ENCODE measurements around a stretch of chr20.

- PRO-cap, 4 experiments: no peak in any of the 4 experiments
- RAMPAGE, long total RNA, 2 experiments: no peak in any of the 2 experiments
Observed at GRCh38 chr20:50788039-50788801, 6.6 kb upstream of the BCAS4 start.

DNA sequence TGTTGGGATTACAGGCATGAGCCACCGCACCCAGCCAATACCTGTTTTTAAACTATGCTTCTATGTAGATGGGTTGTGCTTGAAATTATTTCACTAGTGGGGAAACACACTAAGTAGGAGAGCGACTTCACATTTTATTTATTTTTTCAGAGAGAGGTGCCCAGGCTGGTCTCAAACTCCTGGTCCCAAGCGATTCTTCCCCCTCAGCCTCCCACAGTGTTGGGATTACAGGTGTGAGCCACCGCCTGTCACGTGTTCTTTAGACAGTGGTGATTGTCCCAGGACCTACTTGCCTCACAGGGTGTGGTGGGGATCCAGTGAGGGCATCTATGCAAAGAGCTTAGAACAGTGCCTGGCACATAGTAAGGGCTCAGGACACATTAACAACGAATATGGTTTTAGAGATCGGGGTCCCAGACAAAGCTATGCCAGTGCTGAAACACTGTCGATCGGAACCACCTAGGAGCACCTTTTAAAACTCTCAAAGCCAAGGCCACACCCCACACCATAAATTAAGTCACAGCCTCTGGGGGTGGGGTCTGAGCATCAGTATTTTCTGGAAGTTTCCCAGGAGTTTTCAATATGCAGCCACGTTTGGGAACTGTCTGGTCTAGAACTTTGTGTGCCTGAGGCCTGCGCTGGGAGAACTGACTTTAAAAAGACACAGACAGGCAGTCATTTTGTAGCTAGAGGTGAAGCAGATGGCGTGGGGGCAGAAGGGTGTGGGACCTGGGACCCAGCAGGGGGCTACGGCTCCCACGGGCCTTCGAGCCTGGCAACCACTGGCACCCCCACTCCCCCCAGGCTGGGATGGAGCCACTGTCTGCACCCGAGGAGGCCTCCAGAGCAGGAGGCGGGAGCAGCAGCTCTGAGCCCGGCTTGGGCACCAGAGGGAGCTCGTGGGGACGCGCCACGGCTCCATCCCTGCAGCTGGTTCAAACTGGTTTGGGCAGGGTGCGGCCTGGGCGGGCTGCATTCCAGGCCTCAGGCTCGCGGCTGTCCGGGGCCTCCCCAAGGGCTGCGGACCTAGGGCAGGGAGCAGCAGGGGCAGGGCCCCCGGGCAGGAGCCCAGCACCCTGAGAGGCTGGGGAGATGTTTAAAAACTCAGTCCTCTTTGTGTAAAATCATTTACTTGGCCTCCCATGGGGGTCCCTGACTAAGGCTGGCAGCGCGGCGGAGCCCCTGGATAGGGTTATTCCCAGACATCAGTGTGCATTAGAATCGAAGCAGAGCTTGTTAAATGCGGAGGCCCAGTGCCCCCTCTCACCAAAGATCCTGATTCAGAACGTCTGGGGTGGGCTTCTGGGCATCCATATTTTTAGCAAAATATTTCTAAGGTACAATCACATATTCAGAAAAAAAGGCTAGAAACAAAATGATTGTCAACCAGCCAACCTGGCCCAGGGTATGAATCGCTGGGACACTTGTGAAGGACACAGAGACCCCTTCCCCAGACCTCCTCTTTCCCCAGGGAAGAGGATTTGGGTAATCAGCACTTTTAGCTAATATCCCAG lies 4.4 kb upstream of the BCAS4 start:
- PRO-cap, 4 experiments: peak in 4 of 4 experiments; most common plus-strand start position 1,014 of the sequence (in 3); most common minus-strand start position 887 of the sequence (in 1)
- RAMPAGE, long total RNA, 2 experiments: no peak in any of the 2 experiments

- PRO-cap, 4 experiments: no peak in any of the 4 experiments
- RAMPAGE, long total RNA, 2 experiments: no peak in any of the 2 experiments
Observed at GRCh38 chr20:50837451-50838206, 42.8 kb downstream of the BCAS4 start.

- PRO-cap, 4 experiments: peak in 2 of 4 experiments; most common minus-strand start chr20:50897252 (in 1)
- RAMPAGE, long total RNA, 2 experiments: no peak in any of the 2 experiments
Observed at GRCh38 chr20:50897118-50897964, 33.9 kb downstream of the ADNP start.

GRCh38 chr20:51393366-51393949 lies 149.1 kb downstream of the NFATC2 start:
- PRO-cap, 4 experiments: no peak in any of the 4 experiments
- RAMPAGE, long total RNA, 2 experiments: no peak in any of the 2 experiments

DNA sequence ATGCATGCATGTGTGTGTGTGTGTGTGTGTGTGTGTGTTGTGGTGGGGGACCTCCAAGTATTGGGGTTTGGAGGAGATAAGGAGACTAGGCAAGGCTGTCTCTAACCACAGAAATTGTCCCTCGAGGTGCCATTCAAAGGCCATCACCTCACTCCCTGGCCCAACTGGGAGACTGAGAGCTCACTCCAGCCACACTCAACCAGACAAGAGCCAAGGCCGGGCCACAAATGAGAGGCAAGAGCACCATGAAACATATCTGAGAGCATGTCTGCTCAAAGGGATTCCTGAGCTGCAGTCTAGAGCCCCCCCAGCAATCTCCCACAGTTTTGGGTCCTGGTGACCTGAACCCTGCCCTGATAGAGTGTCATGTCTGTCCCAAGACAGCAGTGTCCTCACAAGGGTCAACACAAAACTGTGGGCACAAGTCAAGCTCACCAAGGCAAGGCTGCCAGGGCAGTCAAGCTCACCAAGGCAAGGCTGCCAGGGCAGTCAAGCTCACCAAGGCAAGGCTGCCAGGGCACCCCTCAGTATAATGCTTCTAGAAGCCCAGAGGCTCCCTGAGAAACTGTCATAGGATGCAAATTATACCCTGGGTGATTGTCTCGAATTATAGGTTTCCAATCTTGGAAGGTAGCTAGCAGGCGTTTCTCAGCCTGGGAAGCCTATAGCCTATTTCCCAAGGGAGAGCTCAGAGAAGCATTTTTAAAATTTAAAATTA lies 108.6 kb downstream of the NFATC2 start:
- PRO-cap, 4 experiments: no peak in any of the 4 experiments
- RAMPAGE, long total RNA, 2 experiments: no peak in any of the 2 experiments

GRCh38 chr20:51473599-51474542 lies 68.6 kb downstream of the NFATC2 start:
- PRO-cap, 4 experiments: no peak in any of the 4 experiments
- RAMPAGE, long total RNA, 2 experiments: no peak in any of the 2 experiments

GRCh38 chr20:51480471-51481079 lies 61.9 kb downstream of the NFATC2 start:
- PRO-cap, 4 experiments: no peak in any of the 4 experiments
- RAMPAGE, long total RNA, 2 experiments: no peak in any of the 2 experiments

DNA sequence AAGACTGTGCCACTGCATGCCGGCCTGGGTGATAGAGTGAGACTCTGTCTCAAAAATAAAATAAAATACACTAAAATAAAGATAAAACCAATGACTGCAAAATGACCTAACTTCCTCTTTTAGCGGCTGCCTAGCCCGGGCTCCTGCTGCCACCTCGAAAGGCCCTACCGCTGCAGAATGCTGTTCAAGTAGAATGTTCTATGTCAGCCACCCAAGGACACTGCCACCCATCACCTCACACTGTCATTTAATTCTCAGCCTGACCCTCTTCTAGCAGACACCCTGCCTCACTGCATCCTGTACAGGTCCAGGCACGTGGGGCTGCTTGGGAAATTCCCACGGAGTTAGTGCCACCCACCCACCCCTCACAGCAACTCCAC lies 17.4 kb downstream of the NFATC2 start:
- PRO-cap, 4 experiments: no peak in any of the 4 experiments
- RAMPAGE, long total RNA, 2 experiments: no peak in any of the 2 experiments

- PRO-cap, 4 experiments: no peak in any of the 4 experiments
- RAMPAGE, long total RNA, 2 experiments: no peak in any of the 2 experiments
Observed at GRCh38 chr20:51570181-51571186, 28.0 kb upstream of the NFATC2 start.

- PRO-cap, 4 experiments: peak in 3 of 4 experiments; most common plus-strand start chr20:52222300 (in 2)
- RAMPAGE, long total RNA, 2 experiments: no peak in any of the 2 experiments
Observed at GRCh38 chr20:52222195-52222502, 30.6 kb upstream of the ZFP64 start.

- PRO-cap, 4 experiments: no peak in any of the 4 experiments
- RAMPAGE, long total RNA, 2 experiments: no peak in any of the 2 experiments
Observed at GRCh38 chr20:52923168-52923628, 49.0 kb upstream of the TSHZ2 start.

DNA sequence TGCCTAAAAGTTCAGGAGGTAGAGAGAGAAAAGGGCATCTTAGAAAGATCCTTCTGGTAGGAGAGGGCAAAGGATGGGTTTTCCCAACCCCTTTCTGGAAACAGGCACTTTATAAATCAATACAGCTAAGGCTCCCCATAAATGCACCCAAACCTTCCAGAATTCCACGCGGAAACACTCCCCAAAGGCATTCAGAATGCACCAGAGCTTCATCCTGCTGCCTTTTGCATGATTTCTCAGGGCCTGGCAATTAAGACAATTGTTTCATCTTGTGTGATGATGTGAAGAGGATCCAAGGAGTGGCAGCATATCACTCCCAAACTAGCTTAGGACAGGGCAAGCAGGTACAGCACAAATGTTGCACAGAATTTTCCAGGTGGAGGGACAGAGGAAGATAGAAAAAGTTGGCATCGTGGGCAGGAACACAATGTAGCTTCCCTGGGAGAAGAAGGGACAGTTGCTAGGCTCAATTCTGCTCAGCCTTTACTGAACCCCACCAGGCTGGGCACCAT lies 275.4 kb downstream of the ZNF217 start:
- PRO-cap, 4 experiments: peak in 1 of 4 experiments; most common plus-strand start position 159 of the sequence (in 1)
- RAMPAGE, long total RNA, 2 experiments: no peak in any of the 2 experiments

DNA sequence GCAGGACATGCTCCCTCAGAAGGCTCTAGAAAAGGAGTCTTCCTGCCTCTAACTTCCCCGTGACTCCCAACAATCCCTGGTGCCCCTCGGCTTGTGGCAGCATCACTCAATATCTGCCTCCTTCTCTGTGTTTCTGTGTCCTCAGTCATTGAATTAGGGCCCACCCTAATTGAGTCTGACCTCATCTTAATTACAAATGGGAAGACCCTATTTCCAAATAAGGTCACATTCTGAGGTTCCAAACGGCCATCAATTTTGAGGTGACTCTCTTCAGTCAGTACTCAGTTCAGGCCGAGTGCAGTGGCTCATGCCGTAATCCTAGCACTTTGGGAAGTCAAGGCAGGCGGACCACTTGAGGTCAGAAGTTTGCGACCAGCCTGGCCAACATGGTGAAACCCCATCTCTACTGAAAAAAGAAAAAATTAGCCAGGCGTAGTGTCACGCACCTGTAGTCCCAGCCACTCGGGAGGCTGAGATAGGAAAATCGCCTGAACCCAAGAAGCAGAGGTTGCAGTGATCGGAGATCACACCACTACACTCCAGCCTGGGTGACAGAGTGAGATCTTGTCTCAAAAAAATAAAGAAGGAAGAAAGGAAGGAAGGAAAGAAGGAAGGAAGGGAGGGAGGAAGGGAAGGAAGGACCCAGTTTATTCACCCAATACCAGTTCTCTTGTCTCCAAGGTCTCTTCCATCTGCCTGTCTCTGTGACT lies 221.6 kb downstream of the ZNF217 start:
- PRO-cap, 4 experiments: no peak in any of the 4 experiments
- RAMPAGE, long total RNA, 2 experiments: no peak in any of the 2 experiments

DNA sequence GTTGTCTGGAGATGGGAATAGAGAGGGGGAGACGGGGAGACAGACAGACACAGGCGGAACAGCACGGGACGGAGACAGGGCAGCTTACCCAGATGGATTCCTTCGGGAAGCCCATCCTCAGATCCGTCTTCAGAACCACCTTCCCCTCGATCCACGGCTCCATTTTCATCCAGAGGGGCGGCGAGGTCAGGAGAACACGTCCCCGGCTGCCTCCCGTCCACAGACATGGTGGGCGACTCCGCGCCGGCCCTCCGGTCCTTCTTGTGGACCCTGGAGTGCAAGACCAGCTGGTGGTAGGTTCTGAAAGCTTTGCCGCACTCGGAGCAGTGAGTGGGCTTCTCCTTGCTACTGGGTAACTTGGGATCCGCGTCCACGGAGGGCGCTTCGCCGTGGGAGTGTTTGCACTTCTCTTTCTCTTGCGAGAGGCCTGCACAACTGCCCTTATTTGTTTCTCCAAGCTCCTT lies 12.2 kb downstream of the ZNF217 start:
- PRO-cap, 4 experiments: peak in 1 of 4 experiments; most common minus-strand start position 163 of the sequence (in 1)
- RAMPAGE, long total RNA, 2 experiments: no peak in any of the 2 experiments

DNA sequence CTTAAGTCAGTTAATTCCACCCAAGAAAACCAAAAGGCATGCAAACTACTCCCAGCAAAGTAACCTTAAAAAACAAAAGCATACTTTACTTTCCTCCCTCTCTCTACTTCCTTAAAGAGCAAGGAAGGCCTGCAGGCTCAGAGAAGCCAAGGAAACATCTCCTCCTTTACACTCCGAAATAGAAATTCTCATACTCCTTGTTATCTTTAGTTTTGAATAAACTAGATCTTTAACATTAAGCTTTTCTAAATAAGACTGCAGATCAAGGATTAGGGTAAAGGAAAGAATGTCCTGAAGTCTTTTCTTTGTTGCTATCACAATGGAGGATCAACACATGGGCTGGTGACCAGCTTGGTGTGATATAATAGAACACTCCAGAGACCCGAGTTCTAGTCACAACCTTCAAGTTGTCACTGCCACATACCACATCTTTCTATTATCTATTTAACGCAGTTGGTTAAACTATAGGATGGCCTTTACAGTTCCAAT lies 9.4 kb downstream of the ZNF217 start:
- PRO-cap, 4 experiments: no peak in any of the 4 experiments
- RAMPAGE, long total RNA, 2 experiments: no peak in any of the 2 experiments

DNA sequence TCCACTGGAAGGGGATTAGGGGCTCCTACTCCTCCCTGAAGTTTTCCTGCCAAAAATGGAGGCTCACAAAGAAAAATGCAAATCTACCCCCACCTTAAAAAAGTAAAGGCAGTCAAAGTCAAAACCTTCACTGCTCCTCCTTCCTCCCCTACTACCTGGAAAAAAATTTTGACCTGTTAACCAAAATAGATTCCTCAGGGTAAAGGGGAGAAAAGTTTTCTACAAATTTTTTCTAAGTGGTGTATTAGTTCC lies 2.8 kb downstream of the ZNF217 start:
- PRO-cap, 4 experiments: no peak in any of the 4 experiments
- RAMPAGE, long total RNA, 2 experiments: no peak in any of the 2 experiments

DNA sequence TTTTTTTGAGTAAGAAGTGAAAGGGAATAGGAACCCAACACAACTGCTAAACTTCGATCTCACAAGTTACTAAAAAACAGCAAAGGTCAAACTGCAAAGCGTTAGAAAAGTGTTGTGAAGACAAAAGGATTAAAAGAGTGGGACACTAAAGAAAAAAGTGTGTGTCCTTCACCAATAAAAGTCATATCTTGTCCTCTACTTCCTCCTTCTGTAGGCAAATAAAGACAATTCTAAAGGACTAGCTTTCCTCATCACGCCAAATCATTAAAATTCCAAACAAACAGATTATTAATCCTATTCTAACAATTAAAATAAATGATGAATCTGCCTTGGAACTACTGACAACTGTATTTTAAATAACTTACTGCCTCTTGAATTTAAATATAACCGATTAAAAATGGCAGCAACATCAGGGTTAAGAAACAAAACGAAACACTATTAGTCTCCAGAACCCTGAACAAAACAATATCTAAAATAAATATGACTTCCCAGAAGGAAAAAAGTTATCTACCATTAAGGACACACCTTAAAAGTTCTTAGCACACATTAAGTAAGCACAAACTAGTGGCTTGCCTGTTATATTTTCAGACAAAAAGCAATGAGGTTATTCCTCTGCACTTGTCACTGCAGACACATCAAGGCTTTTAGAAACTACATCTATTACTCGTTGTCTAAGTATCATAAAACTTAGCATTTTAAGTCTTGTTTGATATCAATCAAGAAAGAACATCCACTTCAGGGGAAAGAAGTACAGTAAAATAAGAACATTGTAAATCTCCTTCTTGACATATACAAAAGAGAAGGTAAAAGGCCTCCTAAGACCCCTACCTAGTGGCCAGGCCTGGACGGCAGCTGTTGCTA lies 2.3 kb downstream of the ZNF217 start:
- PRO-cap, 4 experiments: peak in 1 of 4 experiments; most common minus-strand start position 646 of the sequence (in 1)
- RAMPAGE, long total RNA, 2 experiments: no peak in any of the 2 experiments

GRCh38 chr20:53708083-53708914 lies 114.7 kb upstream of the ZNF217 start:
- PRO-cap, 4 experiments: peak in 1 of 4 experiments; most common minus-strand start chr20:53708631 (in 1)
- RAMPAGE, long total RNA, 2 experiments: no peak in any of the 2 experiments

- PRO-cap, 4 experiments: peak in 4 of 4 experiments; most common plus-strand start chr20:53764116 (in 4); most common minus-strand start chr20:53763887 (in 4)
- RAMPAGE, long total RNA, 2 experiments: no peak in any of the 2 experiments
Observed at GRCh38 chr20:53763610-53764563, 170.2 kb upstream of the ZNF217 start.

All from right lobe of liver (tissue), 4 donors.